Foreskin fibroblast (primary cell): ENCODE measurements around a stretch of chr2.

- RRBS, result no CpG with 5 or more reads among the region's 5 CpGs
These were observed 1.7 kb downstream of the PTPRN start for GRCh38 chr2:219307468-219307951.

DNA sequence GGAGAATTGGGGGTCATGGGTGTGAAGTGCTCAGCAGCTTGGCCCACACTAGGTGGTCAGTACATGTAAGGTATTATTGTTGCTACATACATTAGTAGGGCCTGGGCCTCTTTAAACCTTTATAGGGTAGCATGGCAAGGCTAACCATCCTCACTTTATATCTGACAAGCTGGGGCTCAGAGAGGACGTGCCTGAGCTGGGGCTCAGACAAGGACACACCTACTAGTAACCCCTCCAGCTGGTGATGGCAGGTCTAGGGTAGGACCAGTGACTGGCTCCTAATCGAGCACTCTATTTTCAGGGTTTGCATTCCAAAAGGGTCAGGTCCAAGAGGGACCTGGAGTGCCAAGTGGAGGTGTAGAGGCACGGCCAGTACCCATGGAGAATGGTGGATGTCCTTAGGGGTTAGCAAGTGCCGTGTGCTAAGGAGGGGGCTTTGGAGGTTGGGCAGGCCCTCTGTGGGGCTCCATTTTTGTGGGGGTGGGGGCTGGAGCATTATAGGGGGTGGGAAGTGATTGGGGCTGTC is 1.3 kb upstream of the DES start:
- RRBS, result no CpG with 5 or more reads among the region's 4 CpGs

GRCh38 chr2:219425911-219427022 is 8.1 kb downstream of the DES start:
- RRBS, result no CpG with 5 or more reads among the region's 17 CpGs

- RRBS, result no CpG with 5 or more reads among the region's 4 CpGs
These were observed 9.5 kb downstream of the CHPF start for GRCh38 chr2:219534072-219534479.

GRCh38 chr2:219560632-219561117 is 10.7 kb downstream of the OBSL1 start:
- RRBS, result no CpG with 5 or more reads among the region's 7 CpGs

DNA sequence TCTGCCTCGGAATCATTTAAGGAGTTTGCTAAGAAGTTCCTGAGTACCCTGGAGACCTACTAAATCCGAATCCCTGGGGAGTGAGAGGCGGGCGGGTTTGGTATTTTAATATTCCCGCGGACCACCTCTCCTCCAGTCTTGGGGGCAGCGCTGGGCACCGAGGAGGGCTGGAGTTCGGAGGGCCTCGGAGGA is 1.5 kb downstream of the OBSL1 start:
- RRBS, result no CpG with 5 or more reads among the region's 10 CpGs

- RRBS, result no CpG with 5 or more reads among the region's 5 CpGs
These were observed 1.1 kb downstream of the INHA start for GRCh38 chr2:219573165-219573631.

GRCh38 chr2:219607903-219608769 is 10.5 kb downstream of the STK11IP start:
- RRBS, result 94% methylated on average over 5 of the region's 28 CpGs

GRCh38 chr2:219643717-219644508 is 16.5 kb downstream of the SLC4A3 start:
- RRBS, result no CpG with 5 or more reads among the region's 19 CpGs

- RRBS, result no CpG with 5 or more reads among the region's 7 CpGs
These were observed 285.2 kb downstream of the SLC4A3 start for GRCh38 chr2:219912530-219913114.

DNA sequence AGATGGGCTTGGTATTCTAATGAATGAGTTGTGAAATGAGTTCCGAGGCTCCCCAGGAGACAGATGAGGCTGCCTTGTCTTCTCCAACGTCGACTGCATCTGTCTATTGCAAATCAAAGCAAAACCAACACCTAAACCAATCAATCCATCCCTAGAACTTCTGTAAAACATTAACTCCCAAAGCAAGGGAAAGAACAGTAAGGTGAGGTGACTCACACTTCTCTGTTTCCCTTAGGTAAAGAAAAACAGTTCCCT is 249.4 kb downstream of the EPHA4 start:
- RRBS, result no CpG with 5 or more reads among the region's 3 CpGs

- RRBS, result no CpG with 5 or more reads among the region's 13 CpGs
These were observed 42.1 kb downstream of the EPHA4 start for GRCh38 chr2:221529753-221530634.

DNA sequence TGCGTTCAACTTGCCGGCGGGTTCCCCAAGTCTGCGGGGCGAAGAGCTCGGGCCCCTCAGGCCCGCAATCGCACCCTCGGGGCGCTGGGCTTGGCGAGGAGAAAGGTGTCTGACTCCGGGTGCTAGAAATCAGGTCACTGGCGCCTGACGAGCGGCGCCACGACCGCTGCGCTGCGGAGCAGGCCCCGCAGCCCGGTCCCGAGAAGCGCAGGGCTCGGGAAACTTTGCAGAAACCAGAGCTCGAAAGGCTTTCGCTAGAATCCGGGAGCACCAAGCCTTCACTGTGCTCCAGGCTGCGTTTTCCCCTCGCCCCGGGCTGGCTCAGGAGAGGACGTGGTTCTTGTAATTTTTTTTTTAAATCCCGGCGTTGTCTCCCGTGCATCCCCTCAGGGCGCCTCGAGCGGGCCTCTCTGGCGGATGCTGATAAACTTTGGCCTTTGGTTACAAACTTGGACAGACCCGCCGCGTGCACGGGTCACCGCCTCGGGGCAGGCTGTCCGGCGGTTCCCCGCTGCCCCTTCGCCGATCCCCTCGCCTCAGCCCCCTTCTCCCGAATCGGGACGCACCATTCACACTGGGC is 531 bp downstream of the EPHA4 start:
- RRBS, result 2% methylated on average over 25 of the region's 54 CpGs

DNA sequence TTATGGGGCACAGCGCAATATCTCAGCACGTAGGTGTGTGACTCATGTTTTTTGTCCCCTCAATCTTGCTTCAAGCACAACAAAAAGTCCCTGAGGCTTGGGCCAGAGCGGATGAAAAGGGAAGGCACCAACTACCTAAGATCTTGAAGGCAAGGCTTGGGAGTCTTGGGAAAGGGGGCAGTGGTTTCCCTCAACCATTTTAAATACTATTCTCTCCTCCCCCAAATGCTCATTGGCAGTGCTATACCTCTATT is 9.9 kb downstream of the SGPP2 start:
- RRBS, result no CpG with 5 or more reads among the region's 3 CpGs

DNA sequence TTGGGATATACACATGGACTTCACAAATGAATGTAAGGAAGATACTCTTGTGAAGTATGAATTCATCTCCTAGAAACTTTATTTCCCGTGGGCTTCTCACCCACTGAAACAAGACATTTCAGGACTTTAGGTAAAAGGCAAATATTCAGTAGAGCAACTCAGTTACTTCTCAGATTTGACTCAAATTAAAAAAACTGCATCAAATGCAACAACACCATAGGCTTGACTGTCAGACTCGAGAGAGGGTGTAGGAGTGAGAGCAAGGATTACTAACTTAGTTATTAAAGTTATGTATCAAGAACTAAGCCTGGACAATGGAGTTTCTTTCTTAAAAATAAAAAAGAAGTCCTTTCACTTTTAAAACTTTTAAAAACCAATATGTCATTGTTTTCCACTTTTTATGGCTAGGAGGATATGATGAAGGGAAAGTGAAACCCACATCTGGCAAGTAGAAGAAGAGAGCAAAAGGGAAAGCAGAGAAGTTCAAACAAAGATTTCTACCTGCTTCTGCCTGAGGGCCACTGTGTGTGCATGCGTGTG is 71.6 kb upstream of the ACSL3 start:
- RRBS, result no CpG with 5 or more reads among the region's 3 CpGs

DNA sequence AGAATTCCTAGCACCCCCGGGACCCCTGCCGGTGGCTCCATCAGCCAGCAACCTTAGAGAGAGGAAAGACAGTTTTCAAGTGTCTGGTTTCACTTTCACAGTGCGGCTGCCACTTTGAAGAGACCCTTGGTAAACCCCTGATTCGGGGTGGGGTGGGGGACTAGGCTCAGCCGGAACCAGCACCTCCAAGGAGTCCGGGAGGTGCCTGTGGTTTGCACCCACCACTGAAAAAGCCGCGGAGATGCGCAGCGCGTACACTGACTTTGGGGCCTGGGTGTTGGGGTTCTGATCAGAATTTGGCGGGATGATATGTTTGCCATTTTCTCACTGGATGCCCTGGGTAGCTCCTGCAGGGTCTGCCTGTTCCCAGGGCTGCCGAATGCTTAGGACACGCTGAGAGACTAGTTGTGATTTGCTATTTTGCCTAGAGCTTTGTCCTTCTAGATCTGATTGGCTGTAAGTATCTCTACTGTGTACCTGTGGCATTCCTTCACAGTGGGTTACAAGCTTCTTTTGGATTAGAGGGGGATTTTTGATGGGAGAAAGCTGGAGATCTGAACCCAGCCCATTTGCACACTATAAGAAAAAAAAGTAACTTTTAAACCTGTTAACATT is 1.4 kb downstream of the KCNE4 start:
- RRBS, result no CpG with 5 or more reads among the region's 14 CpGs

DNA sequence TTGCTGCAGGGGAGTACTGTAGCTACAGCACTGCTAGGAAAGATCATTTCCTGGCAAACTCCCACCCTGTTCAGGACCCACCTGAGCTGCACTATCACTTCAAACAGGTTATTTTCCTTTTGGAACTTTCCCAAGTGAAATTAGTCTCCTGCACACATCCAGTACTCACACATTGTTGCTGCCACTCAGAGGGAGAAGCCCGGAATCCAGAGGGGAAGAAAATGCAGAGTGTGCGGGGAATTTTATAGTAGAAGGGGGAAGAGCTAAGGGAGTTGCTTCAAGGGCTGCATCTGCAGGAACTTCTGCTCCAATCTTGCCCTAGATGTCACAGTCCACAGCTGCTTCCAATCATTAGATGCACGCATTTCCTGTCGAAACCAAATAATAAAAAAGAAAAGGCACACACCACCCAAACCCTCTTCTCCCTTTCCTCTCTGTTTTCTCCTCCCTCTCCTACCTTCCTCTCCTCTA is 71.8 kb downstream of the KCNE4 start:
- RRBS, result no CpG with 5 or more reads among the region's 4 CpGs

GRCh38 chr2:223895578-223895943 is 49.6 kb downstream of the WDFY1 start:
- RRBS, result no CpG with 5 or more reads among the region's 6 CpGs